Type B pancreatic cell (in vitro differentiated cells): ENCODE measurements around the gene STX12.

DNA sequence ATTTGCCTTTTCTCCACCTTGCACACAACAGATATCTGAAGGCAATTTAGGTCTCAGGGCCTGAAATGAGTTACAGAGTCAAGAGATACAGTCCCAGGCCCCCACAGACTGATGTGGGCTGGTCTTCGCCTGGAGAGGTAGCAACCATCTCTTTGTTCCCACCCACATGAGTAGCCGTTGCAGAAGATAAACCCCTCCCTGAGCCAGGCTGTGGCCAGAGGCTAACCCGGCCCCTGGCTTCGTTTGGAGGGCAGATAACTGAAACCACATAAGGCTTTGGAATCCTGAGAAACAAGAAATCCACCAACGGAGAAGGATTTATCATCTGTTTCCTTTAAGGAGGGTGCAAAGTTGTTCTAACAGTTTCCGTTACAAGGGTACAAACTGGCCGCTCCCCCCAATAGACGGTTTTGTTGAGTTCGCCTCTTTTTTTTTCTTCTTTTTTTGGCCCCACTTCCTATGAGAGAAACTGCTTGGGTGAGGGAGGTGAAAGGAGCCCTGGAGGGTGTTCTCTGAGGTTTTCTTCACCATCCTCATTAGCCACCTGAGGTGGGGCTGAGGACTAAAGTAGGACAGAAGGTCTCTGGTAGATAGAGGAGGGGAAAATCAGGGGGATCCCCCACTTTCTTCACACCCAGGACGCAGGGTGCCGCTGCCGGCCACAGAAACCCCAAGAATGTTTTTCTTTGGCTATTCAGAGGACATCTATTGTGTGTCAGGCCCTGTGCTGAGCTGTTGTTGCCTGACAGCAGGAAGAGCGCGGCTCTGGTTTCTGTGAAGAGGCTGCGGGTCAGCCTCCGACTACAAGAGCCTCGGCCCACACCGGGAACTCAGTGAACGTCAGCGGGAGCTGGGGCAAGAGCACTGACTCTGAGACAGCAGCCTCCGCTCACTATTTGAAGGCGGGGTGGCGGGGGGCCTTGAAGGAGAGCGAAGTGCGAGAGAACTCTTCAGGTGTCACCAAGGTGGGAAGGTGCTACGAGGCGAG, 614 bp upstream of the PIGV start:
- PRO-cap: bidirectional peak, plus-strand start at position 833 of the sequence, minus-strand start at position 832 of the sequence

DNA sequence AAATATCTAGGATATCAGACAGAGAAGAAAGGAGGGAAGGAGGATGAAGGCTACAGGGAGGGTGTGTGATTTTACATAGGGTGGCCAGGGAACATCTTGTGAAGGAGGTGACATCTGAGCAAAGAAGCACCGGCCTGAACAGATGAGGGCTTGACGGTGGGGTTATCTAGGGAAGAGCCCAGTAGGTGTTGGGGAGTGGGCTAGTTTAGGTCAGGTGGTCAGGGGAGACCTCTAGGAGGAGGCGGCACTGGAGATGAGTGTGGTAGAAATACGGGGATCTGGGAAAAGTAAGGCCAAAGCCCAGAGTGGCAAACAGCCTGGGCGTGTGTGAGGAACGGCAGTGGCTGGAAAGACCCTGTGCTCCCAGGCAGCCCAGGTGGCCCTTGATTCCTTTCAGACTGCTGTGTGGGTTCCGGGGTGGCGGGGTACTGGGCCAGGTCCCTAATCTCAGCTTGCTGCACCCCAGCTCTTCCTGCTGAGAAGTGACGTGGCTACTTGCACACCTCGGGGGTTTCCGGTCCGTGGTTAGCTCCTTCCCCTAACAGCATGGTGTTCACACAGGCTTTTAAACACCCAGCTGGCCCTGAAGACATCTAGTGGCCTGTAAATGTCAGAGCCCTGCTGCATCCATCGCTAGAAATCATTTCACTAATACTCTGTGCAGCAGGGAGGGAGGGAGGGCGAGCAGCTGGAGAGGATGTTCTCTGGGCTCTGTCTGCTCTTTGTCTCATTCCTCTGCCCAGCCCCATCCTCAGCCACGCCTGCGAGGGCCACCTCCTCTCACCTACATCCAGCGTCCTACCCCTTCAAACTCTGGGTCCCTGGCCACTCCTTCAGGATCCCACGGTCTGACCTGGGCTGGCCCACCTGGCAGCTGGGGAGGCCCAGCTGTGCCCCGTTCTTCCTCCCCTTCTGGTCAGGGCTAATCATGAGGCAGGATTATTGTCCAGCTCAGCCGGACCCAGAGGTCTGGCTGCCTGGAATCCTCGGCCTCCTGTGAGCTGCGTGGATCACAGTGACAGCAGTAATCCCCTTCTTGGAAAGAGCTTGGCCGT, 7.1 kb downstream of the ZDHHC18 start:
- PRO-cap: no peak

DNA sequence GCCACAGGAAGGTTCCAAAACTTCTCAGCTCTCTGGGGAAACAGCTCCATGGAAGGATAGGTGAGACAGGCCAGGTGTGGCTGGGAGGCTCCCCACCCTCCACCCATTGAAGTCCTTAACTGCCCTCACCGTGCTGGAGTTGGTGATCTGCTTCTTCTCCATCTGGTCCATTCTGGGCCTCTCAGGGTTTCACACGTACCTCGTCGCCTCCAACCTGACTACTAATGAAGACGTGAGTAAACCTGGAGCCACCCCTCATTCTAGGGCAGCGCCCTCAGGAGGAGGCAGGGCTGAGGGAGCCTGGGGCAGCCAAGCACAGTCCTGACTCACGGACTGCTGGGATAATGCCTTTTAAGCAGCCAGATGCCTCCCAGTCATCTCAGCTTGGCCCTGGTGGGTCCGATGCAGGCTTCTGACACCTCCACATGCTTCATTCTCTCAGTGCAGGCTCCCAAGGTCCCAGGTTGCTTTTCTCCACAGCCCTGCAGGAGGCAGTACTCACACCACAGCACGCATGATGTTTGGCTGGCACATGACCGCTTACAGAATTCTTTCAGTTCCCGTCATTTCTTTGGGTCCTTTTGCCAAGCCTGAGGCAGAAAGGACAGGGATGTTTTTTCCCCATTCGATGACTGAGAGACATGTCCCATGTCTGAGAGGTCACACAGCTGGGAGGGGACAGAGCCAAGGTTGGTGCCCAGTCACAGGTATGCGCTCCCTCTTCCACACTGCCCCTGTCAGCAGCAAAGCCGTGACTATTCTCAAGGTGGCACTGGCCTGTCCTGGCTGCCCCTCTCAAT, 11.7 kb upstream of the SFN start:
- PRO-cap: no peak

- PRO-cap: no peak
These were observed 8.8 kb upstream of the SFN start for GRCh38 chr1:26854007-26854746.

GRCh38 chr1:26966819-26967265, 6.6 kb upstream of the KDF1 start:
- PRO-cap: no peak

DNA sequence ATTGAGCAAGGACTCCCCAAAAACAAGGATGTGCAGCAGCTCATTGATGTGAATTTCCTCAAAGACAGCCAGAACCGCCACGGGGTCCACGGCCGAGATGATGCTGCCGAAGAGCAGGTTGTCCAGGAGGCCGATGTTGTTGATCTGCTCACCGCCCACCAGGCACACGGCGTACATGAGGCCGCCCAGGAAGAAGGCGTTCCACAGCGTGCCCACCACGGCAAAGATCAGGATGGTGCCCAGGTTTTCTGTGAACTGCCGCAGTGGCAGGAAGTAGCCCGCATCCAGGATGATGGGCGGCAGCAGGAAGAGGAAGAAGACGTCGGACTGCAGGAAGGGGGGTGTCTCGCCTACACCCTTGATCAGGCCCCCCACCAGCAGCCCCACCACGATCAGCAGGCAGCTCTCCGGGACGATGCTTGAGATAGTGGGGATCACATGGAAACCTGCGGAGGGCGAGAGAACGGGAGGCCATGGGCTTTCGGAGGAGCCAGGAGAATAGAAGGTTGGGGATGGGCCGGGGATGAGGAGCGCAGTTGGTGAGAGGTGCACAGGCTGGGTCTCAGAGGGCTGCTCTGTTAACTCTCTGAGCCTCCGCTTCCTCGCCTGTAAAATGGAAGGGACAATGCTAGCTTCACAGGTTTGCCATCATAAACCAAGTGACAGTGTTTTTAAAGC, 40.9 kb downstream of the SLC9A1 start:
- PRO-cap: no peak

GRCh38 chr1:27130550-27131351, 24.2 kb downstream of the SLC9A1 start:
- PRO-cap: no peak

DNA sequence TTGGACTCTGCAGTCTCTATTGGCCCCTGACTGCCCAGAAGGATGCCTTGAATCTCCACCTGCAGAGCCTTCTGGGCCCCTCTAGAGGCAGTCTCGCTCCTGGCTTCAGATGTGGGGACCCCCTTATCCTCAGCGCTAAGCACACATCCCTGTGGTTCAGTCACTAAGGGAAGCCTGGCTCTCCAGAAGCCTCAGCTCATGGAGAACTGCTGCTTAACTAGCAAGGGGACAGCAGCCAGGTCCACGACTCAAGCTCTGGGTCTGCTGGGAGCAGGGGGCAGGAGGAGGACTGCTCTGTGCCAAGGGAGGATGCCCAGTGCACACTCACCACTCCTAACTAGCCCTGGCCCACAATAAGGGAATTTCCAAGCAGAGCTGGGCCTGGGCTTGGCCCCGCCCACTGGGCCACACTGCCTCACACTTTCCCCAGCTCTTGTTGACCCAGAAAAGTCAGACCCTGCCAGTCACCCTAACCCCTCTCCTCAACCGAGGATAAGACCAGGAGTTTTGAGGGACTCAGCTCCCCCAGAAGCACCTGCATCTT, 18.8 kb downstream of the SLC9A1 start:
- PRO-cap: no peak

- PRO-cap: no peak
These were observed 11.8 kb downstream of the SLC9A1 start for GRCh38 chr1:27142920-27143798.

GRCh38 chr1:27350294-27350946, 8.6 kb downstream of the SYTL1 start:
- PRO-cap: no peak

DNA sequence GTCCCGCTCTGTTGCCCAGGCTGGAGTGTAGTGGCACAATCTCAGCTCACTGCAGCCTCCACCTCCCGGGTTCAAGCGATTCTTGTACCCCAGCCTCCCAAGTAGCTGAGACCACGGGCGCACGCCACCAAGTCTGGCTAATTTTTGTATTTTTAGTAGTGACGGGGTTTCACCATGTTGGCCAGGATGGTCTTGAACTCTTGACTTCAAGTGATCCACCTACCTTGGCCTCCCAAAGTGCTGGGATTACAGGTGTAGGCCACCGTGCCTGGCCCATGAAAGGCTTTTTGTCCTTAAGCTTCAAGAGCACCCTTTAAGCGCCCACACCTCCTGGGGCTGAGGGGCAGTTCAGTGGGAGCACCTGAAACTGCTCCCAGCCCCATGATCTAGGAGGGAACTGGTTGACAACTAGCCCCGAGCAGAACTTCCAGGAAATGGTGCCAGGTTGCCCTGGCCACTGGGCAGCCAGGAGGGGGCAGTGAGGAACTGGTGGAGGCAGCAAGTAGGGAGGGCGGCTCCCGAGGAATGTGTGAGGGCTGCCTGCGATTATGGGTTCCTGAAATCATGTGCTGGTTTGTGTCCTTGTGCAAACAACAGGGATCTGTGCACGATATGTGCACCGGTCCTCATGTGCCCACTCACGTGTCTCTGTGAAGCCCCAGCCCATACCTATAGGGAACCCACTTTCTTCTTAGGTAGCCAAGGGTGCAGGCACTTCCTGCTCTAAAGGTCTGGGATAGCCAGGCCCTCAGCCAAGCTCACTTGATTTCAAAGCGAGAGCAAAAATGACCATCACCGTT, 9.8 kb downstream of the GPR3 start:
- PRO-cap: no peak

DNA sequence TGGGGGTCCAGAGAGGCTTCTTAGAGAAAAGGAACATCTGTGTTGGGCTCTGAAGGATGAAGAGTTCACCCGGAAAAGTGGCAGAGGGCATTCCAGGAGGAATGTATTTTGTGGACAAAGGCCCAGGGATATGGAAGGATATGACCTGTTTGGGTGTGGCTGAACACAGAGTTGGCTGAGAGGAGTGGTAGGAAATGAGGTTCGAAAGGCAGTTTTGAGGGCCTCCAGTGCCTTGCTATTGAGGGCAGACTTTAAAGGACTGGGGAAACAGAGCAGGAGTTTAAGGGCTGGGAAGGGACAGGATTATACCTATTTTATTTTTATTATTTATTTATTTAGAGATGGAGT, 27.3 kb upstream of the WASF2 start:
- PRO-cap: no peak

GRCh38 chr1:27536677-27537331, 46.8 kb upstream of the WASF2 start:
- PRO-cap: no peak

GRCh38 chr1:27544641-27545185, 54.7 kb upstream of the WASF2 start:
- PRO-cap: no peak

GRCh38 chr1:27545186-27545619, 55.2 kb upstream of the WASF2 start:
- PRO-cap: no peak

GRCh38 chr1:27589050-27590257, 14.5 kb downstream of the AHDC1 start:
- PRO-cap: no peak

DNA sequence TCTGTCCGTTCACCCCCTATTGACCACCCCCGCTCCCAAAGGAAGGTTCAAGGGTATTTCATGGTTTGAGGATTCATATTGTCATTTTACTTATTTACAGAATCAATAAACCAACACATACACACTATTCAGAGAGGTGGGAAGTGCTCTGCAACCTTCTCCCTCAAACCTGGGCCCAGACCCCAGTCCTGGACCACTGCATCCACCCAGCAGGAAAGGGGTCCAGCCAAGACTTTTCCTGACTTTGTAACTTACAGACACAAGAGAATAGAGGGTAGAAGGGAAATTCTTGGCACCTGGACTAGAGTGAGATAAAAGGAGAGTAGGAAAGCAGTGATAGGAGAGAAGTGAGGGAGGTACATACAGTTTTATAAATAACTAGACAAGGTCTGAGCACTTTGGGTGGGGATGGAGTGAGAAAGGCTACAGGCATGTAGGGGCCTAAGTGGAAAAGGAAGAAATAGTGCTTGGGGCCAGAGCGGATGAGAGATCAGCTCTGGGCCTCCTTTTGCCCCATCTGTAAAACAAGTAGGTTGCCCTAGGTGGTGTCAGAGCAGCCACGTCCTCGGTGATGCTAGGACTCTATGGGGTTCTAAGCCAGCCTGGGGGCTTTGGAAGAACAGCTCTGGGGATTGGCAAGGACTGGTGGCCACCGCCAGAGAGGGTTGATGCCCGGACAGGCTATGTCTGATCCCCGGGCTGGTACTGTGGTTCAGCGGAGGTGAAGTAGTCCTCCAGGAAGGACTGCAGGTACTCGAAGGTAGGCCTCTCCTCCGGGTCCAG, 8.5 kb upstream of the AHDC1 start:
- PRO-cap: no peak

GRCh38 chr1:27618396-27618864, 14.5 kb upstream of the AHDC1 start:
- PRO-cap: no peak

DNA sequence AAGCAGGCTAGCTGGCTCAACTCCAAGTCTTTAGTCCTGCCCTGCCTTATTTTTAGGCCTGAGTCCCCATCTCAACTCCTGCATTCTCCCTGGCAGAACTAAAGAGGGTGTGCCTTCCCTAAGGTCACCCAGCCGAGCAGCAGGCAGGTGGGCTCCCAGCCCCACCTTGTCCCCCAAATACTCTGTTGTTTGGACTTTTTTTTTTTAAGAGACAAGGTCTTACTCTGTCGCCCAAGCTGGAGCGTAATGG, 13.7 kb upstream of the FGR start:
- PRO-cap: no peak

DNA sequence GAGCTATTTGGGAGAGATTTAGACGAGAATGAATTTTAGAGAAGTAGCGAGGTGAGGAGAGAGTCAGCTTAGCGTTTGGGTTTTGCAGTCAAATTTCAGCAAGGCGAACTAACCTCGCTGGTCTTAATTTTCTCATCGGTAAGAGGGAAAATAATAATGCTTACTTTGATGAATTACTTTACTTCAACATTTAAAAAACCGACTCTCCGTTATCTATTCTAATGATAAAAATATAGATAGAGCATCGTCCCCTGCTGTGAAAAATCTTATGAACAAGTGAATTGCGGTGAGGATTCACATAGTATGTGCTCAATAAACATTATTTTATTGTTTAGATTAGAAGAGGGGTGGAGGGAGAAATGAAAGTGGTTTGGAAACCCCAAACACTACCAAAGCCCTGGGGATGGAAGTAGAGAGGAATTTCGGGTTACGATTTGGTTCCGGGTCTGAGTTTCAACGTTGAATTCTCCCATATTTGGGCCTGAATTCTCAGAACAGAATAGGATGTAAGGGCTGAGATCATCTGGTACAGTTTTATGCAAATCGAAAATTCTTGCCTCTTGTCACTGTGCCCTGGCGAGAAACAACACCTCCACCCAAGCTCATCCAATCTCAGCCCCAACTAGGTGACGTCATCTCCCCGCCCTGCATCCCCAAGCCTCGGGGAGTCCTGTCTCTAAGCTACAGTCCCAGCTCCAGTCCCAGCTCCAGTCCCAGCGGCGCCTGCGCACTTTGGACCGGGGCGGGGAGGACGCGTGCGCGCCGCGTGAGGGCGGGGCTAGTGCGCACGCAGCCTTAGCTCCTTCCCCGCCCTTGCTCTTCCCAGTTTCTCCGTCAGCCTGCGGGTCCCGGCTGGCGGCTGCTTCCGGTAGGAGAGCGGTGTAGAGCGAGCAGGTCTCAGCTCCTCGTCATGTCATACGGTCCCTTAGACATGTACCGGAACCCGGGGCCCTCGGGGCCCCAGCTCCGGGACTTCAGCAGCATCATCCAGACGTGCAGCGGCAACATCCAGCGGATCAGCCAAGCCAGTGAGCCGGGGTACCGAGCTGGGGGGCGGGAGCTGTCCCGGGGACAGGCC, at the start of gene STX12:
Gene STX12 (plus strand): TSS at position 822 of the 1,078 bp plus-strand sequence.
- PRO-cap: bidirectional peak, plus-strand start at position 862 of the sequence, minus-strand start at position 536 of the sequence